Foreskin keratinocyte (primary cell): ENCODE measurements around the genes MRPL3, DNAJC13 and ACKR4.

DNA sequence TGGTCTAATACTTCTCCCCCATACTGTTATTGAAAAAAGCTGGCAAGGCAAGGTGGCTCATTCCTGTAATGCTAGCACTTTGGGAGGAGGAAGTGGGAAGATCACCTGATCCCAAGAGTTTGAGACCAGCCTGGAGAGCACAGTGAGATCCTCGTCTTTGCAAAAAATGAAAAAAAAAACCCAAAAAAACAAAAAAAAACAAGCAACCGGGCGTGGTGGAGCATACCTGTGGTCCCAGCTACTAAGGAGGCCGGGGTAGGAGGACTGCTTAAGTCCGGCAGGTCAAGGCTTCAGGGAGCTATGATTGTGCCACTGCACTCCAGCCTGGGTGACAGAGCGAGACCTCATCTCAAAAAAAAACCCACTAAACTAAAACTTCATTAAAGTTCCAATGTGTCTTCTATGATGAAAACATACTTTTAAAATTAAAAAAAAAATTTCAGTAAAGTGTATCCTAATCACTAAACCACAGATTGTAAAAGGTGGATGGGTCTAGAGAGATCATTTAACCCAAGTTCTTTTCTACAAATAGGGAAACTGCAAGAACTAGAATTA, 1.1 kb downstream of the MBD4 start:
- RAMPAGE, total RNA = no peak

GRCh38 chr3:129586526-129587002, 19.9 kb downstream of the PLXND1 start:
- RAMPAGE, total RNA = no peak

GRCh38 chr3:129603640-129604038, 2.8 kb downstream of the PLXND1 start:
- RAMPAGE, total RNA = no peak

DNA sequence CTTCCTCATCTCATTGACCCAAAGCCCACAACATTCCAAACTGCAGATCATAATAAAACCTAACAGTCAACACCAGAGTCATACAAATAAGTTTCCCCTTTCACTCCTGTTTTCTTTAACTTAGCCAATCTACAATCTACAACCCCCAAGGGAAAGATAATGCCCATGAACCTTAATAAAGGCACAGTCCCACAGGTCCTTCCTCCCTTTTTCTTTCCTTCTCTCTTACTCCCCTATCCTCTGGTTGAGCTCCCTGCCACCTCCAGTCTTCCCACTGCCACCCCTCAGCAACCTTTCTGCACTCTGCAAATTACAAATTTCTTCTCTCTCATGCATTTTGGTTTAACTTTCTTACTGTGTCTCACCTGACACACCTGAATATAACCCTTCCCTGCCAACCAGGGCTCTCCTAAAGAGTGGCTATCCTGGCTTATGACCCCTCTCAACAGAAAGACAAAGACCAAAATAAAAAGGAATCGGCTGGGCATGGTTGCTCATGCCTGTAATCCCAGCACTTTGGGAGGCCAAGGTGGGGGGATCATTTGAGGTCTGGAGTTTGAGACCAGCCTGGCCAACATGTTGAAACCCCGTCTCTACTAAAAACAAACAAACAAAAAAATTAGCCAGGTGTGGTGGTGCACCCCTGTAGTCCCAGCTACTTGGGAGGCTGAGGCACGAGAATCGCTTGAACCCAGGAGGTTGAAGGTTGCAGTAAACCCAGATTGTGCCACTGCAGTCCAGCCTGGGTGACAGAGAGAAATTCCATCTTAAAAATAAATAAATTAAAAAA, 136.3 kb downstream of the TMCC1 start:
- RAMPAGE, total RNA = no peak

DNA sequence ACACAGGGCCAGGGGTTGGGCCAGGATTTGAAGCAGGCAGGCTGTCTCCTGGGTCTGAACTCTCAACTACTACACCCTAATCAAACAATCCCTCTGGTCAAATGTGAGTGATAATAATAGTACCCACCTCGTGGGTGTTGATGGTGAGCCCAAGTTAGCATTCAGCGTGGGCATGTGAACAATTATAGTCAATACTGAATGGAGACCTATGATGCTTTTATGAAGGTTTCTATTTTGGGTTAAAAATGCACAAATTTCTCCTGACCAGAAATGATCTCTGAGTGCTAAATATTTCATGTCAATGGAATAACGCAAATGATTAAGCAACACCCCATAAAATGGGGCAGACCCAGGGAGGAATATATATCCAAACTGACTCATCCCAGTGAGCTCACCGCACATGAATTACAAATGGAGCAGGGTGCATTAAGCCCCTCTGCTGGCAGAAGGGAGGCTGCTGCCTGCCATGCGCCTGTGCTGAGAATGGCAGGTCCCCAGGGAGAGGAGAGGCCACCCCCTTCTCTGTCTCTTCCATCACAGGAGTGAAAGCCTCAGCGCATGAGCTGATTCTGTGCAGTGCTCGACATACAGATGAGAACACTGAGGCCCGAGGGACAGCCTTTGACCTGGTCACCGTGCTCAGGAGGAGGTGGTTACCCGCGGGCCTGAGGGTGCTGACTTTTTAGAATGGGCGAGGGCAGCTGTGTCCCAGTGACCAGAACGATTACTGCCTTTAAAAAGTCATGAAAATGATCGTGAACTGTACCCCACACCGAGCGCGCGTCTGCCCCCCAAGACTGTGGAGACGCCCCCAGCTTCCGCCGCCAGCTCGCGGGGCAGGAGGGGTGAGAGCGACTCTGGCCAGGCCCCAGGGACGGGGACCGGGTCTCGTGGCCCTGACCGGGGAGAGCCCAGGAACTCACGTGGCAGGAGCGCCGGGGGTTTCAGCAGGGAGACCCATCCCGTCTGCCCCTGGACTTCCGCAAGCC, 29.0 kb downstream of the ALG1L2 start:
- RAMPAGE, total RNA = no peak

DNA sequence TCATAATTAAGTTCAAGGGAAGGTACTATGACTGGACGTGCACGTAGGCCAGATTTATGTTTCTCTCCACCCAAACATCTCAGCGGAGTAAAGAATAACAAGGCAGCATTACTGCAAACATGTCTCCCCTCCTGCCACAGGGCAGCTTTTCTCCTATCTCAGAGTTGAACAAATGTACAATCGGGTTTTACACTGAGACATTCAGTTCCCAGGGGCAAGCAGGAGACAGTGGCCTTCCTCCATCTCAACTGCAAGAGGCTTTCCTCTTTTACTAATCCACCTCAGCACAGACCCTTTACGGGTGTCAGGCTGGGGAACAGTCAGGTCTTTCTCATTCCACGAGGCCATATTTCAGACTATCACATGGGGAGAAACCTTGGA, 42.0 kb downstream of the ALG1L2 start:
- RAMPAGE, total RNA = no peak

- RAMPAGE, total RNA = no peak
Measured at GRCh38 chr3:130744332-130745159, 2.1 kb downstream of the PIK3R4 start.

GRCh38 chr3:130963844-130964420, 62.7 kb downstream of the ASTE1 start:
- RAMPAGE, total RNA = no peak

DNA sequence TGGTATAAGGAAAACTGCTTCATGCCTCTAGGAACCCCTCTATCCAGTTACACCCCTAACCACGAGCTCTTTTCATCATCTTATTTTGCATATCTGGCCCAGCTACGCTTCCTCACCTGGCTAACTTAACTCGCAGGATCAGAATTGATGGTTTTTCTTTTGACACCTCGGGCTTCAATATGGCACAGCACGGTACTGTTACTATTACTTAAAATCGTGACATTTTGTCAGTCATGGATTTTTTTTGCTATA, 796 bp downstream of the ASTE1 start:
- RAMPAGE, total RNA = no peak

DNA sequence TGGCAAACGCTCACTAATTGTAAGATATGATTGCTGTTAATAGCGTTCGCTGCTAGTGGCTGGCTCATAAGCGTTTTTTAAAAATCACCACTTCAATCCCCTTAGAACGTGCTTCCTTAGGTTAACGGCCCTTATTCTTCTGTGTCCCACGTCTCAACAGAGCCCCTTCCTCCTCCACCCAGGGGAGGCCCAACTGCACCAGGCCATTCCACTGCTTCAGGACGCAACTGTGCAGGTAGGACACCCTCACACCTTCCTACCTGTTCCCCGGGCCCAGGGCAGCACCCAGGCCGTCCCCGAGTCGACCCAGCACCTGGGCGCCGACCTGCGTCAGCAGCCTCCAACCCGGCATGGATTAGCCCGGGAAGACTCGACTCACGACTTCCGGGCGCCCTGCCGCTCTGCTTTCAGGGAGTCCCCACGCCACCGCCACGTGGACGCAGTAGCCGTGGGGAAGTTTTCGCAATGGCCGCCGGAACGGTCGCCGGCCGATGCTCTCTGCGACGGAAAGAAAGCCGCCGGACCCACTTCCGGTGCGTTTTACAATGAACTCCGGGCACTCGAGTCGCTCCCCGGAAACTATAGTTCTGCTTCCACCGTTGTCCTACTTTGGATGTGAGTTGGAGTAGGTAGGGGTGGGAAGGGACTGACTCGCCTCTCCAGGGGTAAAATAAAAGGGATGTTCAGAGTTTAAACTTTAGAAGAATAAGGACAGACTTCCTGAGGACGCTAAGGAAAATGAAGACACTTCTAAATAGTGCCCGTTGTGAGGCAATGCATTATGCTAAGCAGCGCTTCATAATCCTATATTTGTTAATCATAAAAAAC, at the start of gene MRPL3:
MRPL3 (minus strand) TSS at position 502 of the 828 bp plus-strand sequence.
- RAMPAGE, total RNA = start-site peak on the minus strand centred at position 466 of the sequence, 76 bp wide, 145 and 316 reads in 2 replicates

DNA sequence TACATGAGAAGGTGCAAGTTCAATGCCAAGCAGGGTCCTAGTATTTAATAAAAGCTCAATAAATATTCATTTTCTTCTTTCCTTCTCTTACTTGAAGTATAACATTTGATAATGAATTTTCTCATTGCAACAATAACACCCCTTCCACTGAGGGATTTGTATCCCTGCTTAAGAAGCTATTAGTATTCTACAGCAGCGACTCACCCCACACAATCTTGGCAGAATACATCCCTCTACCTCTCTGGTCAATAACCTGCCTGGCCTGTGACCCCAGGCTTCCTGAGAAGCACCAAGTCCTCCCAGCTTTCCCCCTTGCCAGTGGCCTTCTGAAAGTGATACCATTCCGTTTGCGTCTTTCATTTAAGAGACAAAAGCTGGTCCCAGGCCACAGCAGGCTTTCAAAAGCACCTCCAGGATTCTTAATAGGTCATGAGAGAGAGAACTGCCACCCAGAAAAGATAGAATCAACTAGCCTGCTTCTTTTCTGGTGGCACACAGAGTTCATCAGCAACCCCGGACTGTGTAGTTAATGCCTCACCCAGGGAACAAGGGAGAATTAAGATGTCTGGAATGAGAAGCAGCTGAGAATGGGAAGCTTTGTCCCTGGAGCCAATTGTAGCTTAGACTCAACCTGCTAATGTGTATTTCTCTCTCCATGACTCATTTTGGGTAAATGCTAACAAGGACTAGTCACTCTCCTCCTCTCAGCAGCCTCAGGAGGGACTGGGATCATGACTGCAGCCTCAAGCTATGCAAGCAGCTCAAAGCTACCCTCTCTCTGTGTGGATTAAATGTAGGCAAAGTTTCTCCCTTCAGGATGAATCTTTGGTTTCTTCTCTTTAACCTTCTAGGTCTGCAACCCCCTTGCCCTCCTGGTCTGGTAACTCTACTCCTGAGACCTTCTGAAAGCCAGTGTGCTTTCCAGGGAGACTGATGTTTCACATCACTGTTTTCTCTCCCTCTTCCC, 101.0 kb upstream of the CPNE4 start:
- RAMPAGE, total RNA = no peak

DNA sequence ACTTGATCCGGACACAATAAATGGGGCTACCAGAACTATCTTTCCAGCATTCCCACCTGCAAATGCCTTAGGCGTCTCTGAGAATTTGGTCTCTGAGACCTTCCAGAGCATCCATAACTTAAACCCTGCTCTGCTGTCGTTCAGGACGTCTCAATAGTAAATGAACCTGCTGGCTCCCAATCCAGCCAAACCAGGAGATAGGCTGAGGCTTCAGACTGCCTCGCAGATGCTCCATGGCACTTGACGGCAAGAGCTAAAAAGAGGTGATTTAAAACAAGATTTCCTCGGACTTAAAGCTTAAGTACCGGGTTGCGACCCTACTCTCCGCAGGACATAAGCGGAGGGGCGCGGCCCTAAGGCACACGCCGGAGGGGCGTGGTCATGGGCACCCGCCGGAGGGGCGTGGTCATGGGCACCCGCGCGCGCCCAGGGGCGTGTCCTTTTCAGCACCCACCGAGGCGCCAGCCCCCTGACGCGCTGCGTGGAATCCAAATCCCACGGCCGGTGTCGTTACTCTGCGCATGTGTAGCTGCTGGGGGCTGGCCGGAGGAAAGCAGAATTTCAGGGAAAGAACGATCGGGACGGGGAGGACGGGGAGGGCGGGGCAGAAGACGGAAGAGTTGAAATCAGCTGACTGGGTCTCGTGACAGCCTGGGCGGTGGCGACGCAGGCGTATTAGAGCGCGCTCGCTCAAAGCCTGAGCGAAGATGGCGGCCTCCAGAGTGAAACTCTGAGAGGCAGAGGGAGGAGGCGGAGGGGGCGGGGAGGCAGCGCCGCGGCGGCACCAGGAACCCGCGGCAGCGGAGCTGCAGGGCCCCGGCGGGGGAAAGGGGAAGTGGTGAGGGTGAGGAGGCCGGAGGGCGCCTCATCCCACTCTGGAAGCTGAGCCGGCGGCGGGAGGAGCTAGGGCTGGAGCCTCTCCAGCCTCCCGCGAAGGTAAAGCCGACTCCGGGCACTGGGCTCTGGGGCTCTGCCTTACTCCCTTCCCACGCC, at the start of gene DNAJC13:
DNAJC13 (plus strand) TSS at position 678 of the 993 bp plus-strand sequence.
- RAMPAGE, total RNA = start-site peak on the plus strand centred at position 733 of the sequence, 111 bp wide, 197 and 273 reads in 2 replicates

- RAMPAGE, total RNA = no peak
Measured at GRCh38 chr3:132596817-132597376, at the start of gene ACKR4. Gene ACKR4 (plus strand): TSS chr3:132597270.

DNA sequence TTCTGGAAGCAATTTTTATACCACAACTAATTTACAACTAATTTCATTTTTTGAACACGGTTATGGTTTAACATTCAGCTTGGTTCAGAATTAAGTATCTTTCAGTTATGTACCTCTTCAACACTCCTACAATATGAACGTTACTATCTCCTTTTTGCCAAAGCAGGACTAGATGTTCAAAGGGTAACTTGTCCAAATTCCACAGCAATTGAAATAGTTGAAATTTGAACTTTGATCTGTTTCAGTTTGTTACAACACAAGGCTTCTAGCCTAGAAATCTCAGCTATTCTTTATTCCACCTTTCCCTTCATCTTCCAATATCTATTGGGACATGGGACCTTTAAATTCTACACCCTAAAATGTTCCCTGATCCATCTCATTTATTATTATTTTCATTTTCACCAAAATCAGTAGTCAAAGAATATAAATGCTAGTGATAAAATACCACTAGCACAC, 1.2 kb downstream of the ACAD11 start:
- RAMPAGE, total RNA = no peak

- RAMPAGE, total RNA = no peak
Measured at GRCh38 chr3:132658793-132659321, 752 bp downstream of the ACAD11 start.

DNA sequence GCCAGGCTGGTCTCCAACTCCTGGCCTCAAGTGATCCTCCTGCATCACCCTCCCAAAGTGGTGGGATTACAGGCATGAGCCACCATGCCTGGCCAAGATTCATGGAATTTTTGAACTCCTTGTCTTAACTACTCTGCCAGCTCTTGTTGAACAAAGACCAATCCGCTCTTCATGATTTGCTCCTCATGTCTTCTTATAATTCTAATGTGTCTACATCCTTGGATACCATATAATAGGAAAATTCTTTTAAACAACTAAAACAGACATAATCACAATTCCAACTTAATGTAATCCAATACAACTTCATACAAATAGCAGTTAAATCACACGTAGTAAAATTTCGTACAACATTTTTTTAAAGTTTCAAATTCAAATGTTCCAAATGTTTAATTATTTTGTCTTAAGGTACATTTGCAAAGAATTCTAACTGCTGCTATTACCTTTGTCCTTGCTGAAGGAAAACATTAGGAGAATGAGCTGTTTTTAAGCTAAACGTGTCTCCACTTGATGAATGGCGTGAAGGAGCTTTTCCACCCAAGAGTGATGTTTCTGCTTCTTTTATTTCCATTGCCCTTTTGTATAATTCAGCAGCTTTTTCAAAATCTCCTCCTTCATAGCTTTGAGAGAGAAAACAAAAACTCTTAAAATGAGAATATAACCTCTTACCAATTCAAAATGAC, 21.5 kb downstream of the UBA5 start:
- RAMPAGE, total RNA = no peak

GRCh38 chr3:133296281-133296728, 103.6 kb upstream of the BFSP2 start:
- RAMPAGE, total RNA = no peak

DNA sequence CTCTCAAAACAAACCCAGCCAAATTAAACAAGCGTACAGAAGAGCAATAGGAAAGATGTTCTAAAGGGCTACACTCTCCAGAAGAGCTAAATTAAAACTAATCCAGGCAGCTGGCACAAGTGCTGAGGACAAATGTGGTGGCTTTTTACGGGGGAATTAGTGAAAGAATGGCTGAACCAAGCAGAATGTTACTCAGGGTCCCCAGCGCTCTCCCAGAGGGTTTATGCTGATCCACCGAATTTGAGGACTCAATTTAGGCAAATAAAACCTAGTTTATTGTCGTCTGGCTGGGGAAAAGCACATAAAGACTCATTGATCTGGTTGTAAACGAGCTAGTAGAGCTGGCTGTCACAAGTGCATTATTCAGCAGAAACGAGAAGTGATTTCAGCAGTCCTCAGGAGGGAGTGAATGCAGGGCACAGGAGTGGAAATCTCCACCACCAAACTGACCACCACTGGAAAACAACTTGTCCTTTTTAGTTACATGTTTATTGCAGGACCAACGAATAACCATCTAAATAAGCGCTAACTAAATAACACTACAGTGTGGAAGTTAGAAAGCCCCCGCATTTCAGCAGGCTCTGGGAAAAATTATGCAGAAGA, 13.6 kb downstream of the BFSP2 start:
- RAMPAGE, total RNA = no peak

- RAMPAGE, total RNA = no peak
Measured at GRCh38 chr3:133655034-133655729, 6.6 kb downstream of the TOPBP1 start.

DNA sequence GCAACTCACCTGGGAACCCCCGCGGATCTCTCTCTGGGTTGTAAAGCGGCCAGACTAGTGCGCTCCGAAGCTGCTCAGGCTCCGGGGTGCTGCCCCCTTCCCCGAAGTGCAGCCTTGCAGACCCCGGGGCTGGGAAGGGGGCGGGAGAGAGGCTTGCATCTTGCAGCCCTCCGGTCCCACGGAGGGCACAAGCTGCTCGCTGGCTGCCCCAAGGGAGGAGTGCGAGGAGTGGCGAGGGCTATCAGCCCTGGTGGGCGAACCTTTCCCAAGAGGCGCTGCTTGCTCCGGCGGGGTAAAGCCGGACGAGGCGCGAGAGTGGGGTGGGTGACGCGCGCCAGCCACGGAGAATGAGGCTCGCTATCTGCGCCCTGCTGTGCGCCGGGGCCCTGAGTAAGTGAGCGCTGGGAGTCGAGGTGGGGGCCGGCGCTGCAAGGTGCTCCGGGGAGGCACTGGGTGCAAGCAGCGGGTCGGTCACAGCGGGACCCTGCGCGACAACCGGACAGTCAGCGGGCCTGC, 12.6 kb upstream of the TOPBP1 start:
- RAMPAGE, total RNA = no peak